M059J (cell line): ENCODE data around the gene C1QTNF3.

DNA sequence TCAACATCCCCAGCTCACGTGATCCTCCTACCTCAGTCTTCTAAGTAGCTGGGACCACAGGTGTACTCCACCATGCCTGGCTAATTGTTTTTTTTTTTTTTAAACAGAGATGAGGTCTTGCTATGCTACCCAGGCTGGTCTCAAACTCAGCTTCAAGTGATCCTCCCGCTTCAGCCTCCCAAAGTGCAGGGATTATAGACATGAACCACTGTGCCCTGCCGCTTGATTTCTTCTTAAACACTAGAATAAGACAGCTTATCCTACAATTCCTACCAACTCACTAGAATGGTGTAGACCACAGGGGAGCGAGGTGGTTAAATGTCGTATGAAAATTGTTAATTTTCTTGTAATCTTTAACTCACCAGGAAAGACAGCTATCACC is 11.7 kb downstream of the ZFR start:
- RAMPAGE, long total RNA = no peak

DNA sequence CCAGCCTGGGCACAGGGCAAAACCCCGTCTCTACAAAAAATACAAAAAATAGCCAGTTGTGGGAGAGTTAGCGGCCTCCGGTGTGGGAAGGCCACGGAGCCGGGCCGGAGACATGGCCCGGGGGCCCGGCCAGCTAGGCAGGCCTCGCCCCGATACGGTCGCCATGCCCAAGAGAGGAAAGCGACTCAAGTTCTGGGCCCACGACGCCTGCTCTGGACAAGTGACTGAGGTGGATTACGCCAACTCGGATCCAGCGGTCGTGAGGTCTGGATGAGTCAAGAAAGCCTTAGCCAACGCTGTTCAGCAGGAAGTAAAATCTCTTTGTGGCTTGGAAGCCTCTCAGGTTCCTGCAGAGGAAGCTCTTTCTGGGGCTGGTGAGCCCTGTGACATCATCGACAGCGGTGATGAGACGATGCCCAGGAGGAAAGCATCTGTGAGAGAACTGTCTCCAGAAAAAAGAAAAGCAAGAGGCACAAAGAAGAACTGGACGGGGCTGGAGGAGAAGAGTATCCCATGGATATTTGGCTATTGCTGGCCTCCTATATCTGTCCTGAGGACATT is 62.6 kb upstream of the SUB1 start:
- RAMPAGE, long total RNA = no peak

GRCh38 chr5:32595201-32596020 is 10.1 kb downstream of the SUB1 start:
- RAMPAGE, long total RNA = no peak

- RAMPAGE, long total RNA = no peak
Measured at GRCh38 chr5:33049110-33049691, 338.1 kb downstream of the NPR3 start.

DNA sequence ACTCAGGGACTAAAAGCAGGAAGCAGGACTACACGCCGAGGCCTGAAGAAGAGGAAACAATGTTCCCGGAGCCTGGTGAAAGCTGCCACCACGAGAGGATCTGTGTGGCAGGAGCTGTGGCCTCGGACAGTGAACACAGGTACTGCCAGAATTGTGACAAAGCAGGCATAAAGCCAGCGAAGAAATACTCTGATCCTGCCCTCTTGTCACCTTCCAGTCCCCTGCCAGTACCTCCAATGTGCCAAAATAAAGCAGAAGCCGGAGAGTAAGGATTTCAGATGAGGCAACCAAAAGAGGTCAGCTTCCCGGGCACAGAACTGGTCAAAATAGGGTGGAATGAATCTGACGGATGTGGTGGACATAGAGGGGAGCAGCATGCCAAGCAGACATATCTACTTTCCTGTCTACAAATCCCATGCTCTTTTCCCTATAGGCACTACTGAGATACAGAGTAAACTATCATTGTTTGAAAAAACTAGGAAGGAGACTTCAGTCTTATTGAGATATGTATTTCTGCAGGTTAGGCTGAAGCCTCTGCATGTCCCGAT is 211.5 kb upstream of the TARS1 start:
- RAMPAGE, long total RNA = no peak

DNA sequence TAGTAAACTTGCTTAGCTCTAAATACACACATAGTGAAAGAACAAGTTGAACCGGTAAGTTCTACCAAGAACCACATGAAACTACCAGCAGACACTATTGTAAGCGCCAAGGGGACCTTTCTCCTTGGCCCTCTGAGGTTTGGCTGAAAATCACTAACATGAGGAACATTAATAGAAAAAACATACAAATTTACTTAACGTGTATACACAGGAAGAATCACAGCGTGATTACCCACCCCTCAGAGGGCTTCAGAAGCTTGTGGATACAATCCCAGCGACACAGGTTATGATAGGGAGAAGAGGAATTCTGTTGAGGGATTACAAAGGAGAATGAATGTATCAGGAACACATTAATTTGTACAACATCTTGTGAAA is 1.6 kb upstream of the TARS1 start:
- RAMPAGE, long total RNA = no peak

DNA sequence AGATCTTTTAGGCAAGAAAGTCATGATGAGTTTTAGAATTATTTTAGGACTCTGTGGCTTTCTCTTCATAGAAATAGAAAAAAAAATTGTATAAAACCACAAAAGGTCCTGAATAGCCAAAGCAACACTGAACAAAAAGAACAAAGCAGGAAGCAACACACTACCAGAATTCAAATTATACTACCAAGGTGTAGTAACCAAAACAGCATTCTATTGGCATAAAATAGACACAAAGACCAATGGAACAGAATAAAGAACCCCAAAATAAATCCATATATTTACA is 1.1 kb upstream of the AMACR start:
- RAMPAGE, long total RNA = no peak

DNA sequence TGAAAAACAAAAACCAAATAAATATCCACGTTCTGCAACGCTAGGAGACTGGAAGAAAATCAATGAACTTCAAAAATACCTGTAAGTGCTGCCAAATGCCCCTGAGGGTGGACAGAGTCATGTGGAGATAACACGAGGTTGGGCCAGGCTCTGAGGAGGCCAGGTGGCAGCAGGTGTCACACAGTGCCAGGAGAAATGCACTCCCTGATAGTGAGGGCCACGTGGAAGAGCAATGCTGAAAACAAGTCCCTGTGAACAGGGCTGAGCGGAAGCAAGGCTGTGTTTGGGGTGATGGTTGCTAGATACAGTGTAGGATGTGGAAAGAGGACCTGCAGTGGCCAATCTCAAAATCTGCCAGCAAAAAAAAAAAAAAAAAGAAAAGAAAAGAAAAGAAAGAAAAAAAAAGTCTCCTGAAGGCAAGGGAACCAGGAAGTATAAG is 16.9 kb downstream of the C1QTNF3 start:
- RAMPAGE, long total RNA = no peak

DNA sequence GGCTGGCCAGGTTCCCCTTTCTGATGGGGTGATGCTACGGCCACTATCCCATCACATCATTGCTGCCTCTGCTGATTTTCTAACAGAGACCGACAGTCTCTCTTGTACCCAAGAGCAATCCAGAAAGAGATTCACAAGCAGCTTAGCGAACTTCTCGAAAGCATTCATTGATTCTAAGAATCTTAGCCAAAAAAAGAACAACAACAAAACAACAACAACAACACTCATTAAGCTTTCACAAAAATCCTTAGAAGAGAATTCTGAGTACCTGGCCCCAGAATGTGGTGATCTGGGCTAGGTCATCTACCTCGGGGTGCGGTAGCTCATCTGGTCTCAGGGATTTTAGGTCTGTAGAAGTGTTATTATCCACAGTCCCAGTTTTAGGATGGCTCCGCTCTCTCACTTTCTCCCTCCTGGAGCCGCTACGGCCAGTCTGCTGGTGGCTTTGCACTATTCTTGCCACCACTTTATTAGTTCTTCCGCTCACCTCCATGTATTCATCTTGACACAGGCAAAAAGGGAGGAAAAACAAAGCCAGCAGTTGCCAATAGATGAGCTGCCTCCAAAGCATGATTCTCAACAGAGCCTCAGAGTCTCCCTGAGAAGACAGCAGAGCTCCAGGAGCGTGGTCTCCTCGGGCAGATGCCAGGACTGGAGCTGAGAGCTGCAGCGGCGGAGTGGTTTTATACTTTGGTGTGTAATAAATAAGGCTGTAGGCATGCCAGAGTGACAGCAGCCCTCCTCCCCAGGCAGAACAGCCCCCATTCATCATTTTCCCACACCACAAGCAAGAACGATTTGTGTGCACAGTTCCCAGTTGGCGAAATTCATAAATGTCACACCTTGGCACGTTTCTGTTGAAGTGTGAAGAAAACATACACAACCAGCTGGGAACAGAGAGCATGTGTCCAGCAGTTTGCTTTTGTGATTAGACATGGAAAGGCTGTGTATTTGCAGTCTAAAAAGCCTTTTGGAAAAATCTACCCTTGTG is at the start of gene C1QTNF3:
Gene C1QTNF3 (minus strand): TSS at position 659 of the 991 bp plus-strand sequence.
- RAMPAGE, long total RNA = no peak

DNA sequence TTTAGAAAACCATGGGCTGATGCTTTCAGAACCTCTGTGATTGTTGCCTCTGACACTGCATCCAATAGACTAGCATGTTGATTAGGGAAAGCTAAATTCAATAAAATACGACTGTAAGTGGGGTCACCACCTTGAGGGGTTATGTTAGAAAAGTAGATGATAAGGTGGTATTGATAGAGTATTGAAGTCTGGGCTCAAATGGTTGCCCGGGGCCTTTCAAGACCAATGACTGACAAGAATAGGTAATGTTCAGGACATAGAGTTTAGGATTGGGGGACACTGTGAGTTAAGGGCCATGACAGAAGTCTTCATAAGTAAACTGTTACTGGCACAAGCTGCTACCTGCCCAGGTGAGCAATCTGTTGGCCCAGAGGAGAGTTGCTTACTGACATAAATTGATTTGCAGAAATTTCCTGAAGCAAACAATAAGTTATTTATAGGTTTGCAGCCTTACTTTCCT is 202.6 kb upstream of the C1QTNF3 start:
- RAMPAGE, long total RNA = no peak

DNA sequence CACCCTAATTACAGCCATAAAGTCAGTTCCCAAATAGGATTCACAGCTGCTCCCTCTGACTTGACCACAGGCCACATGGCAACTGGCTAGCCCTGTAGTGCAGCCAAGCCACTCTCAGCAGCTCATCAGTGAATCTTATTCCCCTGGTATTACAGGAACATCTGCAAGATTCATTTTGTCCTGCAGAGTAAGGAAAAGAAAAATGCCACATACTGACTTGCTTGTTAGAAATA is 244.7 kb upstream of the RAI14 start:
- RAMPAGE, long total RNA = no peak

- RAMPAGE, long total RNA = no peak
Measured at GRCh38 chr5:34529992-34530281, 126.2 kb upstream of the RAI14 start.

GRCh38 chr5:34564093-34565231 is 91.7 kb upstream of the RAI14 start:
- RAMPAGE, long total RNA = no peak

- RAMPAGE, long total RNA = no peak
Measured at GRCh38 chr5:34658016-34658457, 1.9 kb downstream of the RAI14 start.

DNA sequence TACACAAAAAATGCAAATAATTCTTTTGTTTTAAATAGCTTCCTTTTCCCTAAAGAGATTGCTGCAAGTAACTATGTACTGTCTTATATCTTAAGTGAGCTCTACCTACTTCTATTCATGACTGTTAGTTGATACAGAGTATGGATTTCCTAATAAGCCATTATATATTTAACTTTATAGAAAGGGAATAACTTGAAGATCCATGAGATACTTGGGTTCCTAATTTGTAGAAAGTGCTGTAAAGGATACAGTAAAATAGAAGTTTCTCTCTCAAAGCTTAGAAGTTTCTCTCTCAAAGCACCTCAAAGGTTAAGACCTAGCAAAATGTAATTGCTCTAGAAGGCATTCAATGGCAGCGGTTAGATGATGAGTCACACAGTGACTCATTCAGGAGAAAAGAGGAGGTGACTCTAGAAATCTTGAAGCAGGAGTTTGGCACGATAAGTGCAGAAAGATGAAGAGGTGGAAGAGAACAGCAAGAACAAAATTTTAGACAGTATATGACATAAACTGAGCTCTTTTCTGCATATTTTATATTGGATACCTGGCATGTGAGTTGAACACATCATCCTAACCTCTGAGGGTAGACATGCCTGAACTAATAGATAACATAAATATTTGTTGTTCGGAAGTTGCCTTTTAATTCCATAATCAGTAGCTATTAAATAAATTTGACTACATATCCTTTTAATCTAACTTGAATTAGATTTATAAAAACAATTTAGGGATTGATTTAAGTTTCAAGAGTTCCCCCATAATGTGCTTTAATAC is 5.4 kb upstream of the DNAJC21 start:
- RAMPAGE, long total RNA = no peak

DNA sequence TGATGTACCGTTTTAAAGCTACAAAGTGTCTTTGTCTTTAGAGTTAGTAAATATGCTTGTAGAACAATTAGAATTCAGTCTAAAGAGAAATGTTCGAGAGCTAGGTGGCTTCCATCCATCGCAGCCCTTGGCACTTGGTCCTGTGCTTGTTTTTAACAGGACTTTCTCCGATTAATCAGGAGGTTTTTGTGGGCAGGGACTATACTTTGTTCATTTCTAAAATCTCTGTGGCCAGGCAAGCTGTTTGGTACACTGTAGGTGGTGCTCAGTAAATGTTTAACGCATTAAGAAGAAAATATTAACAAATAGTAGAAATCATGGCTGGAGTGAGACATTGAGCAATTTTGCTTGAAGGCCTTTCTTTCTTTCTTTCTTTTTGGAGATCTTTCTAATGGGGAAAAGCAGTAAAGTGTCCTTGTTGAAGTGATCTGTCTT is 20.8 kb downstream of the AGXT2 start:
- RAMPAGE, long total RNA = no peak

DNA sequence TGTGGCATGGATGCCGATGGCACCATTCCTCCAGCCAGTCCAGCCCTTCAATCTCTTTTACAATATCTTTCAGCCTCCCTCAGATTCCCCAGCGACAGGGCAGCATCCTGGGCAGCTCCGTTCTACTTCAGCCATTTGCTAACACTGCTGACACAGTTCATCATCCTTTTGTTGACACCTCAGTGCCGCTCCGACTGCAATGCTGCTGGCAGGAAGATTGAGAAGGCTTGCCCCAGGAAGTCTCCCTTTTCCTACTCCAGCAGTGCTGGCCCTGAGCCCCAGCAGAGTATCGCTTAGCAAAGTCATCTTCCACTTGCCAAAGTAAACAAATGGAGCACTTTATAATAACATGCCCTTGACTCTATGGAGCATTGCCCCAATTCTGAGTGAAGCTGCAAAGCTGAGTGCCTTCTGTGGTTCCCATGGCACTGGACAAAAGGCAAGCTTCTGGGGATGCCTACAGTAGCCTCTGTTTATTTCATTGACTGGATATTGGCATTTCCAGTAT is 32.2 kb downstream of the PRLR start:
- RAMPAGE, long total RNA = no peak

- RAMPAGE, long total RNA = no peak
Measured at GRCh38 chr5:35416424-35416739, 186.1 kb upstream of the PRLR start.

- RAMPAGE, long total RNA = no peak
Measured at GRCh38 chr5:35485404-35485804, 132.3 kb upstream of the SPEF2 start.

- RAMPAGE, long total RNA = no peak
Measured at GRCh38 chr5:35876152-35876957, 19.7 kb downstream of the IL7R start.